HTR-8/SVneo (cell line): ENCODE data around the genes ZCCHC12 and SLC25A43.

DNA sequence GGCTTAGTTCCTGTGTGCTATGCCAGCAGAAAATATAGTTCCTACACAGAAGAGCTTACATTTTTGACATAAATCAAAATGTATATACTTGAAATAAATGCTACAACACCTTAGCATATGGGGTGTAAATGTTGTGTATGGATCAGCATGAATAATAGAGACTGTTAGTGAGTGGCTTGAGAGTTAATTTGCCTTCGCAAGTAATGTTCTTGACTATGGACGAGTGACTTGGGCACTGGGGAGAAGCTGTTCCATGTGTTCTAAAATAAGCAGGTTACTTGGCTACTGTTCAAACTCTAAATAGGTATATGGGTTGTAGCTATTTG, 32.0 kb downstream of the PLS3 start:
- RRBS, result no CpG with 5 or more reads among the region's 2 CpGs

- RRBS, result no CpG with 5 or more reads among the region's 3 CpGs
These were observed 37.9 kb downstream of the PLS3 start for GRCh38 chrX:115598804-115599391.

- RRBS, result no CpG with 5 or more reads among the region's 16 CpGs
These were observed 162.4 kb downstream of the PLS3 start for GRCh38 chrX:115723421-115723778.

- RRBS, result no CpG with 5 or more reads among the region's 22 CpGs
These were observed 174.2 kb downstream of the PLS3 start for GRCh38 chrX:115735183-115735506.

- RRBS, result no CpG with 5 or more reads among the region's 19 CpGs
These were observed 270.8 kb upstream of the AGTR2 start for GRCh38 chrX:115899400-115900398.

DNA sequence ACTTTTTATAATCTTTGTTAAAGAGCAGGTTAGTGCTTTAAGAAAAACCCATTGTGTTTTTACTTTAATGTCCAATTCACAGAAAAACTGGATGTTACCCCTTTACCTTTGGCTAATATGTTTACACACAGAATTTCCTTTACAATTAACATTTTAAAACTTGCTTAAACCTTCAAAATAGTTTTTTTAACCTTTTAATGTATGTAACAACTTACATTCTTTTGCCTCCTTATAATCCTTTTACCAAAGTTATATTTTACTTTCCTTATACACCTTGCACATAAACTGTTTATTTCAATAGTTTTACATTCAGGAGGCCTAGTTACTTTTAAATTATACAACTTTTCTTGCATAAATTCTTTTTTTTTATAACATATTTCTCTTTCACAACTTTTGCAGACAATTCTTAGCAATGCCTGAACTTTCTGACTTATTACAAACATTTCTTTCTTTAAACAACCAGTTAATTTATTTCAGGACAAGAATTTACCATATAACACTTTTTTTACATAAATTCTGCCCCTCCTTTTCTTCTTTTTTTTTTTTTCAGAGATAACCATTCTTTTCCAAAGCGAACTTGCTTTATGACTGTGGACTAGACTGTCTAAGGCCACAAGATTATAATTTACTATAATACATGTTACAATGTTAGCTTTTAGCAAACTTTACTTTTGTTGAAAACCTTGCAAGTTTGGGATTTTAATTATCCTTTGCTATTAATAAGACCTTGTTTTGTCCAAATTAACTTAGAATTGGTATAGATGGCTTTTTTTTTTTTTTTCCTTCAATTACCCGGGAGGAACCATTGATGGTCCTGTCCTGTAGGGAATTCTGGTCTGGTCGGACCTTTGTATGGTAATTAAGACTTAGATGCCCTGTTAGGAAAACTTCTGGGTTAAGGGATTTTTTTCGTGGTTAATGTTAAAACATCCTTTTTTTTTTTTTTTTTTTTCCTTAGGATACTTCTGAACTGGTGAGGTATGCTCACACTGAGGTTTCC, 248.8 kb upstream of the AGTR2 start:
- RRBS, result no CpG with 5 or more reads among the region's 4 CpGs

- RRBS, result no CpG with 5 or more reads among the region's 2 CpGs
These were observed 234.0 kb upstream of the AGTR2 start for GRCh38 chrX:115936521-115936944.

DNA sequence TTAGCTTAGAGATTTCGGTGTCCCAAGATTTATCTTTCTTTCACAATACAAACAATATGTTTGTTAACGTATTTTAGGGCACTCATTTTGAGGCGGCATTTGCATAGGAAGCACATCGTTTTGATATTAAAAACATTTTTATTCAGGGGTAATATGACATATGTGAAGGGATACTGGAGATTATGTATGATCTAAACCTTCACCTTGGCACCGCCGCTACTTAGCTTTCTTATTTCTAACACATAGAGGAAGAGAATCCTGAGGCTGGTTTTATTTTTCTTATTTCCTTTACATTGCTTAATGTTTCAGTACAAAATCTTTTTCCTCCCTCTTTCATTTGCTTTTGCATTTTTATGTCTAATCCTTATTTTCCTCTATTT, 486.2 kb upstream of the CT83 start:
- RRBS, result no CpG with 5 or more reads among the region's 6 CpGs

DNA sequence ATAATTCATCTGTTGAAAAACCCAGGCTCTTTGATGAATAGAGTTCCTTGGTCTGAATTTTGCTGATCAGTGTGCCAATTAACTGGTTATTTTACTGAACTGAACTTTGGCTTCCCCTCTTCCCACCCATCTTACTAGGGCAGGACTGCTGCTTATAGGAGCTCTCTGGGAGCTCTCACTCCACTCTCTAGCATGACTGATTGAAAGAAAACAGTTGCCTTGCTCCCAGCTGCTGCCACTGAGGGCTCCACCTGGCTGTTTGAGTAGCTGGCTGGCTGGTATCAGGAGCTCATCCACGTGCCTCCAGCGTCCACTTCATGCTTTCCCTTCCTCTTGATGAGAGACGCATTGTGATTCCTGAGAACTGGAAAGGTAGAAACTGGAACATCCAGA, 73.0 kb upstream of the KLHL13 start:
- RRBS, result no CpG with 5 or more reads among the region's 3 CpGs

GRCh38 chrX:118497461-118498014, 1.9 kb downstream of the DOCK11 start:
- RRBS, result no CpG with 5 or more reads among the region's 7 CpGs

GRCh38 chrX:118593220-118593828, 97.7 kb downstream of the DOCK11 start:
- RRBS, result no CpG with 5 or more reads among the region's 4 CpGs

DNA sequence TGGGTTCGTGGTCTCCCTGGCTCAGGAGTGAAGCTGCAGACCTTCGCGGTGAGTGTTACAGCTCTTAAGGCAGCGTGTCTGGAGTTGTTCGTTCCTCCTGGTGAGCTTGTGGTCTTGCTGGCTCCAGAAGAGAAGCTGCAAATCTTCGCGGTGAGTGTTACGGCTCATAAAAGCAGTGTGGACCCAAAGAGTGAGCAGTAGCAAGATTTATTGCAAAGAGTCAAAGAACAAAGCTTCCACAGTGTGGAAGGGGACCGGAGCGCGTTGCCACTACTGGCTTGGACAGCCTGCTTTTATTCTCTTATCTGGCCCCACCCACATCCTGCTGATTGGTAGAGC, 11.5 kb upstream of the IL13RA1 start:
- RRBS, result no CpG with 5 or more reads among the region's 11 CpGs

DNA sequence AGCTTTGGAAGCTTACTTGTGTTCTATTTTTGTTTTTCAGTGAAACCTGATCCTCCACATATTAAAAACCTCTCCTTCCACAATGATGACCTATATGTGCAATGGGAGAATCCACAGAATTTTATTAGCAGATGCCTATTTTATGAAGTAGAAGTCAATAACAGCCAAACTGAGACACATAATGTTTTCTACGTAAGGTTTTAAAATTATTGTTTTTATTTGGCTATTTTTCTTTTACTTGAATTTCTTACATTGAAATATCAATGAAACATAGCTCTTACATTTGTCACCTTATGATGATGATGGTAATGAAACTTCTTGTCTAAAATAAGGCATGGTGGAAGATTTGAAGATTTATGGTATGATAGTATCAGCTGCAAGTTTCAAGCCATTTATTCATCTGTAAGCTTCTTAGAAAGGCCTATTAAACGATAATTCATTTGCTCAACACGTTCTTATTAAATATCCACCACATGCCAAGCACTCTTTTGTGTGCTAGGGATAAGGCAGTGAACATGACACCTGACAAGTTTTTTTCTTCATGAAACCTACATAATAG, 33.8 kb downstream of the IL13RA1 start:
- RRBS, result no CpG with 5 or more reads among the region's 3 CpGs

- RRBS, result no CpG with 5 or more reads among the region's 6 CpGs
These were observed 39.8 kb downstream of the IL13RA1 start for GRCh38 chrX:118767170-118767722.

GRCh38 chrX:118823420-118824256, at the start of gene ZCCHC12:
ZCCHC12 (plus strand) TSS chrX:118823824.
- RRBS, result 16% methylated on average over 4 of the region's 55 CpGs

DNA sequence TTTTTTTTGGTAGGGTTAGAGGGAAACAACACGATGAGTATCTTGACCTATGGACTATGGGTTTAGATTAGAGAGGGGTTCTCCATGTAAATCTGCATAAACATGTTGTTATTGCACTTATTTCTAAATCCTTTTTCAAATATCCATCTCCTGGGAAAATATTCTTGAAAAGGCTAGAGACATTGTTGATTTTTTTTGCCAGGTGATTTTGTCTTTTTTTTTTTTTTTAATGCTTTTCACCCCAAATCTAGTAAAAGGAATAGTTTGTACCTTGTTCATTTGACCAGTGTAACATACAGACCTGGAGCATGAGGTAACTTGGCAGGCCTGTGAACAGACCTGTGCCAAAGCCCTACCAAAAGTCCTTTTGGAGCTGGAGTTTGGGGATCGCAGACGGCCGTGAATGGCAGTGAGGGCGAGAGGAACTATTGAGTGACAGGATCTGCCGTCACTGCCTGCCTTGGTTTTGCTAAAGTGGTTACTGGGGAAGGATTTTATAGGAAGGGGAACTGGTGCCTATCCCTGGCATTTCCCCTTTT, 14.2 kb downstream of the LONRF3 start:
- RRBS, result no CpG with 5 or more reads among the region's 6 CpGs

DNA sequence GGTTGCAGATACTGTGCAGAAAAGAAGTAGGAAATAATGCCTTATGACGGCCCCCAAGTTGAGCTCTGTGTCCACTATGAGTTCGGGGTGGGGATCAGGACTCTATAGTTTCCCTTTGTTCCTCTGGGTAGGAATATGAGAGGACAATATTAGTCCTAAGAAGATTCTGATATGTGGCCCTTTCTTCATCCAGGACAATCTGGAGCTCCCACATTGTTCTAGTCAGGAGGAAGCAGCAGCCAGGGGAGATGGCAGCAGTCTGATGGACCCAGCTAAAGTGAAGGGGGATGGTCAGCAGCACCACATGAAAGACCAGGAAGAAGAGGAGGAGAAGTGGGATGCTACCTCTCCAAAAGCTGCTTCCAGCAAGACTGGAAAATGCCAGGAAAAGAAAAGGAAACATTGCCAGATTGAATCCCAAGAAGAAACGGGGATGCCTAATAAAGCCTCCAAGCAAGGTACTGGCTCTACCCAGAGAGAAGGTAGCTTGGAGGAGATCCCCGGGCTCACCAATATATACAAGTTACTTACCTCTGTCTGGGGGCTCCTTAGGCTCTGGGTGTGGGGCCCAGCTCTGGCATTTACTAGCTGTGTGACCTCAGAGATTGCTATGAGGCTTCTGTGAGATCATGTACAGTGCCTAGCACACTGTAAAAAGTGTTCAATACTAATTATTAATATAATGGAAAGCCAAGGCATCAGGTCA, 14.9 kb downstream of the LONRF3 start:
- RRBS, result no CpG with 5 or more reads among the region's 4 CpGs

DNA sequence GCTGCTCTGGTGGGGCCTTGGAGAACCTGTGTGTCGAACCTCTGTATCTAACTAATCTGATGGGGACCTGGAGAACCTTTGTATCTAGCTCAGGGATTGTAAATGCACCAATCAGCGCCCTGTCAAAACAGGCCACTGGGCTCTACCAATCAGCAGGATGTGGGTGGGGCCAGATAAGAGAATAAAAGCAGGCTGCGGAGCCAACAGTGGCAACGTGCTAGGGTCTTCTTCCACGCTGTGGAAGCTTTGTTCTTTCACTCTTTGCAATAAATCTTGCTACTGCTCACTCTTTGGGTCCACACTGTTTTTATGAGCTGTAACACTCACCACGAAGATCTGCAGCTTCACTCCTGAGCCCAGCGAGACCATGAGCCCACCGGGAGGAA, 42.5 kb upstream of the CT47C1 start:
- RRBS, result no CpG with 5 or more reads among the region's 8 CpGs

GRCh38 chrX:119363465-119363829, 35.7 kb upstream of the SLC25A43 start:
- RRBS, result no CpG with 5 or more reads among the region's 3 CpGs

DNA sequence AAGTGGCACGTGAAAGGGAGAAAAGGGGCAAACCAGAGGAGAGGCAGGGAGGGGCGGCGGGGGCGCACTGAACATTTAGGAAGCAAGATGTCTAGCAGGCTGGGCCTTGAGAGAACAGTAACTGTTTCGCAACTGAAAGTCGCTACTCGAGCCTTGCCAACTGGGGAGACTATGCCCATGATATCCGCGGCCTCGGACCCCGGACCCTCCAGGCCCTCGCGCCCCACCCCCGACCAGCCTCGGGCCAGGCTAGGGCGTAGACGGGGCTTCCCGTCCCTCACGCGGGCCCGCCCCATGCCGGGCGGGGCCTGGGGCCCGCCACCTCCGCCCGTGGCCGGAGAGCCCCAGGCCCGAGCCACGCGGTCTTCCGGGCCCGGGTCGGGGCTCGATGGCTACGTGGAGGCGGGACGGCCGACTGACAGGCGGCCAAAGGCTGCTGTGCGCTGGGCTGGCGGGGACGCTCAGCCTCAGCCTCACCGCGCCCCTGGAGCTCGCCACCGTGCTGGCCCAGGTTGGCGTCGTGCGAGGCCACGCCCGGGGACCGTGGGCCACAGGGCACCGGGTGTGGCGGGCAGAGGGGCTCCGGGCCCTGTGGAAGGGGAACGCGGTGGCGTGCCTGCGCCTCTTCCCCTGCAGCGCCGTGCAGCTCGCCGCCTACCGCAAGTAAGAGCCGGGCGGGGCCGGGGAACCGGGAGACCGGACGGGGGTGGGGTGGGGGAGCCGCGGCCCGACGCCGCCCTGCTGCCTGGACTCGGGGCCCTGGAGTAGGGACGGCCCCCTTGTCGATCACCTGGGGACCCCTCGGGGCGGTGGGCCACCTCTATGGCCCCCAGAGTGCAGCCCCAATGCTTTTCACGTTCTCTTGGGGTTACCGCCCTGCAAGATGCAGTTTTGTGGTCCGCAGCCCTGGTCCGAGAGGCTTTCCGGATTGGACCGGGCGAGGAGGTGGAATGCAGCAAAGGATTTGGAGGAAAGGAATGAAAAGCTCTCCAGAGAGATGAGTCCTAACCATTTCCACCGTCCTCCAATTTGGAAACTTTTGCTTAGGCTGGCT, at the start of gene SLC25A43:
TSS of gene SLC25A43 (plus strand) at position 321 of the 1,054 bp plus-strand sequence.
- RRBS, result 41% methylated on average over 23 of the region's 88 CpGs